Mesenchymal stem cell of the bone marrow (primary cell): ENCODE measurements around the gene PARS2.

DNA sequence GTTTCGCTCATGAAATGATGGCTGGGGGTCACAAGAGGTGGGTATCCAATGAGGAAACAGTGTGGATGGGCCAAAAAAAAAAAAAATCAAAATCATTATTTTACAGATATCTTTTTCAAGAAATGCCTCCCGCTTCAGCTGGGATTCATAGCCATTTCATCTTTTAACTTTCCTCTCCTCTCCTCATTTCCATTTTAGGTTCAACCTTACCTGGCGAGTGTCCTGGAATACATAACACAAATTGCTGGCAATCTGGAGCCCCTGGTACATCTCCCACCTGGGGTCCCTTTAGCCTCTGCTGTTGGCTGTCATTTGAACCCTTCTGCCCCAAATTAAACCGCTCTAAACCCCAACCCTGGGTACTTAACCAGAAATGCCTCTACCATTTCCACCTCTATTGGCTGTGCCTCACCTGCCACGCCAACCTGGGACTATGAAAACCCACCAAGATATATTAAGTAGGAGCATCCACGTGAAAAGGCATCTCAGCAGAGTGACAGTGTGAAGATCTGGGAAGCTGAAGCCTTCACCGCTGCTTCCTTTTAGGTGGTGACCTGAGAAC, 149.8 kb downstream of the MRPL37 start:
- CAGE, long polyA plus RNA = no peak

GRCh38 chr1:54356127-54357382, 156.6 kb downstream of the MRPL37 start:
- CAGE, long polyA plus RNA = no peak

DNA sequence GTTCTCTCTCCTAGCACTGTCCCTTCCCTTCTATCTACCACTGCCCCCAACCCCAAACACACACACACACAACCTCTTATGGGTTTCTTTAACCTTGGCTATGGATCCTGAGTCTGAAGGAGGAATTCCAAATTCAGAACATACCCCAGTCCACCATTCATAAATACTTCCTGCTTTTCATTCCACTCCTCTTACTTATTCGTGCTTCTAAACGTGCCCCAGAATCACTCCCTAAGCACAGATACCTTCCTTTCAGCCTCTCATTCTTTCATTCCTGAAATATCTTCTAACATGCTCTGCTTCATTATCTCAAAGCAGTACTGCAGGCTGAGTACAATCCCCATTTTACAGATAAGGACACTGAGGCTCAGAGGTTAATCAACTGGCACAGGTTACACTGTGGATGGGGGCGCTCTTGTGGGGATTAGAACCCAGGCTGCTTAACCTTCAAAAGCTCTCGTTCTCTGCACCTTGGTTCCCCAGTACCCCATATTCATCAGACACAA, 162.5 kb upstream of the ACOT11 start:
- CAGE, long polyA plus RNA = no peak

DNA sequence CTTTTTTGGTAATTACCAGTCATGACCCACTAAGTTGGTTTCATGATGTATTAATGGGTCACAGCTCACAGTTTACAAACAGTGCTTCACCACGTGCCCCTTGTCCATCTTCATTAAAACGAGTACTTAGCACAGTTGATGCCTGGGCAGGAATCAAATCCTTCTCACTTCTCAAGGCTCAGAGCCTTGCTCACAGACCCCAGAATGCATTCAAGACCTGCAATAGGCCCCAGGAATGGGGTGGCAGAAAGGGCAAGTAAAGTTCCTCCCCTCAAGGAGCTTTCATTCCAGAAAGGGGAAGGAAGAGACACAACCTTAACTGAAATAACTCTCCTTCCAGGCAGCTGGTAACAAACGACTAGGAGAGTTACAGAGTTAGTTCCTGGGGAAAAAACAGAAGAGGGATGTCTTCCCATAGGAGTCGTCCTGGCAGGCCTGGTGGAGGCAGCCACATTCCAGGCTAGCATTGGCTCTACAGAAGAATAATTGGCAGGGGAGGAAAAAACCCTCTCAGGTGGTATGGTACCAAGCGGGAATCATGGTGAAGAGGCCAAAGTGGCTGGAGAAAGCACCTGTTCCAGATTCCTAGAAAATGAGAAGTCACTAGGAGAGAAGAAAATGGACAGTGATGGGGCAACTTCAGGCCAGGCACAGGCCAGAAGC, 155.4 kb upstream of the ACOT11 start:
- CAGE, long polyA plus RNA = no peak

DNA sequence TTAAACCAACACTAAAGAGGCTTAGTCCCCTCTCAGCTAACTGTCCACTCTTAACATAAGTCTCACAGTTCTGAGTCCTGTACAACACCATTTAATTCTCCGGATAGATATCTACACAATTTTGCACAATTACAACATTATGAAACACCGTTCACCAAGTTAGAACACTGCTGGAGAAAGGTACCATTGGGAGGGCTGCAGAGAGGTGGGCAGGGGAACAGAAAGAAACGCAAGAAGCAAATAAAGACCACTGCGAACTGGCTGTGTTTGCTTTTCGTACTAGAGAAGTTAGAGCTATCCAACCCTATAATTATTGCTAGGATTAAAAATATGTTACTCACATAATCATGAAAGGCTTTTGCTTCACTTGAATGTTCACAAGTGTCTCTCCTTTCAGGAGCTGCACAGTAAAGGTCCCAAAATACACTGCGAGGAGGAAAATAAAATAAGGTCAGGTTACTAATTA, 146.5 kb upstream of the ACOT11 start:
- CAGE, long polyA plus RNA = no peak

- CAGE, long polyA plus RNA = no peak
Measured at GRCh38 chr1:54408278-54408600, 139.8 kb upstream of the ACOT11 start.

- CAGE, long polyA plus RNA = no peak
Measured at GRCh38 chr1:54514136-54514579, 33.9 kb upstream of the ACOT11 start.

DNA sequence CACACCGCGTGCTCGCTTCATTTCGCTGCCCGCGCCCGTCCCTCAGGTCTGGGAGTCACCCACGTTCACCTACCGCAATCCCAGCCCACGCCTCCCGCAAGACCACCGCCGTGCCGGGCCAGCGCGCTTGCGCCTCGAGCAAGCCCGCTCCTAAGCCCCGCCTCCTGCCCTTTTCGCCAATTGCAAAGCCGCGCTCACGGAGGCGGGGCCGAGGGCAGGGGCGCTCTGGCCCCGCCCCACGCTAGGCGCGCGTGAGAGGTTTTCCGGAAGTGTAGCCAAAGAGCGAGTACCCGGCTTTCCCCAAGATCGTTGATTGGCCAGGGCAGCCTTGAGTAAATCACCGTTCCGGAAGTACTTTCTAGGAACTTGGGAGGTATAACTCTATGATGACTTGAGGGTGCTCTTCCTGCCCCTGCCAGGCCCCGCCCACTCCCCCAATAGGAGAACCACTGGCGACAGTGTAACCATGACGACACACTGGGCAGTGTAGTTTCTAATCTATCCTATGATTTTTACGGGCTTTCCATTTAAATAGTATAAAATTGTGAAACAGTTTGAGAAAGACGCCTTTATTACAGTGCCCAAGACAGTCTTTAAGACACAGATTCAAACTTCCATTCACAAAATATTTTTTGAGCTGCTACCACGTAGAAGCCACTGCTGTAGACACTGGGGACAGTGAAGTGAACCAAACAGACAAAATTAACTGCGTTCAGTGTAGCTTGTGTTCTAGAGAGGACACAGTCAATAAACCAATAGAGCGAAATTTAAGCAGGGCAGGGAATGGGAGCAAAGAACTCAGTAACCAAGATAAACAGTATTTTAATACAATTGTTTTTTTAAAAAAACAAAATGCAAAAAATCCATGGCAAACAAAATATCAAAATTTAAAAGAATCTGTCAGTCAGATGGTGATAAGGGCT, at the start of gene PARS2:
Gene PARS2 (minus strand): TSS at position 136 of the 923 bp plus-strand sequence.
- CAGE, long polyA plus RNA = no peak

DNA sequence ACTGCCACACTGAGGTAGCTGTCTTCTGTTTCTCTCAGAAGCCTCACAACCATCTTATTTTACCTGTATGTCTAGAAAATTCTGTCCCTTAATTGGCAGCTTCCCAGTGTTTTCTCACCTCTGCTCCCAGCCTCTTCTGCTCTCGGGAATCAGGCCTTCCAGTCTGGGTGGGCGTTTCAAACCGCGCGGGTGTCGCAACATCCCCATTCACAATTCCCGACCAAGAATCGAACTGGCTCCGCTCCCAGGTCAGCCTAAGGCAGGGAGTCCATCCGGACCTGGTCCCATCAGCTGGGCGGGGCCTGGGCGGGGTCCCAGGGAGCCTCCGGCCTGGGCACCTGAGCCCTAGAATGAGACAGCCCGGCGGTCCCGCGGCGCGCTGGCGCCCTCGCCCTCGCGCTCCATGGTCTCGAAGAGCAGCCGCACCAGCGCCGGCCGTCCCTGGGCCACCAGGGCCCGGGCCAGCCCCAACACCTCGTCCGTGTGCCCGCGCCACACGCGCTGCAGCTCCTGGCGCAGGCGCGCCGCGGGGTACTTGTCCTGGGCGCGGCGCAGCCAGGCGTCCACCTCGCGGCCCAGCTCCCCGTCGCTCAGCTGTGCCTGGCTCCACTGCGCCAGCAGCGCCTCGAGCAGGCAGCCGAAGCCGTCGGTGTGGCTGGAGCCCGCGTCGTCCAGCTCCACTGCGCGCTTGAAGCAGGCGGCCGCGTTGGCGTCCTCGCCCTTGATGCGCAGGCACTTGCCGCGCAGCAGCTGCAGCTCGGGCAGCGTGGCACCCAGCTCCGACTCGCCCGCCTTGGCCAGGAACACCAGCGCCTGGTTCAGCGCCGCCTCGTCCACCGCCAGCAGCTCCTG, 16.8 kb upstream of the PARS2 start:
- CAGE, long polyA plus RNA = no peak

DNA sequence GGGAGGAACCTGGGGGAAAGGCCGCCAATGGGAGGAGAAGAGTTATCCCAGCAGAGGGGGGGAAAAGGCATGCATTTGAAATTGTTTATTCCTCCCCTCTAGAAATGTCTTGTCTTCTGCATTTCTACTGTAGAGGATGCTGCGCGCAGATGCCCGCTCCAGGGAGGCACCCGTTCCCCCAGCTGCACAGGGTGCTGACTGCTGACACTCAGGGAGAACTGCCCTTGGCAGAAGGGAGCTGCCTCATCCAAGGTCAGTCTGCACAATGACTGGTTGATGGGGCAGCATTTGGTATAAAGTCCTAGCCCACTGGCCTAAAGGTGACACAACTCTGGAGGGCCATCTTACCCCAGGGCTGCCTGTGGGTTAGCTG, 29.0 kb downstream of the DHCR24 start:
- CAGE, long polyA plus RNA = no peak

DNA sequence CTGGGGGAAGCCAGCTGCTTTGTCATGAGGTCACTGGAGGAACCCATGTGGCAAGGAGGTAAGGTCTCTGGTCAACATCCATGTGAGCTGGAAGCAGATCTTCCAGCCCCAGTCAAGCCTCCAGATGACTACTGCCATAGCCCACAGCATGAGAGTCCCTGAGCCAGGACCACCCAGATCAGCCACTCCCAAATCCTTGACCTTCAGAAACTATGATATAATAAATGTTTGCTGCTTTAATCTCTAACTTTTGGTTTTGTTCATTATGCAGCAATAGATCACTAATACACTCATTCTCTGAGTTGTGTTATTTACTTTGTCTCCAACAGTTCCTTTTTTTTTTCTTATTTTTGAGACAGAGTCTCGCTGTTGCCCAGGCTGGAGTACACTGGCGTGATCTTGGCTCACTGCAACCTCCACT, 27.8 kb downstream of the DHCR24 start:
- CAGE, long polyA plus RNA = no peak

DNA sequence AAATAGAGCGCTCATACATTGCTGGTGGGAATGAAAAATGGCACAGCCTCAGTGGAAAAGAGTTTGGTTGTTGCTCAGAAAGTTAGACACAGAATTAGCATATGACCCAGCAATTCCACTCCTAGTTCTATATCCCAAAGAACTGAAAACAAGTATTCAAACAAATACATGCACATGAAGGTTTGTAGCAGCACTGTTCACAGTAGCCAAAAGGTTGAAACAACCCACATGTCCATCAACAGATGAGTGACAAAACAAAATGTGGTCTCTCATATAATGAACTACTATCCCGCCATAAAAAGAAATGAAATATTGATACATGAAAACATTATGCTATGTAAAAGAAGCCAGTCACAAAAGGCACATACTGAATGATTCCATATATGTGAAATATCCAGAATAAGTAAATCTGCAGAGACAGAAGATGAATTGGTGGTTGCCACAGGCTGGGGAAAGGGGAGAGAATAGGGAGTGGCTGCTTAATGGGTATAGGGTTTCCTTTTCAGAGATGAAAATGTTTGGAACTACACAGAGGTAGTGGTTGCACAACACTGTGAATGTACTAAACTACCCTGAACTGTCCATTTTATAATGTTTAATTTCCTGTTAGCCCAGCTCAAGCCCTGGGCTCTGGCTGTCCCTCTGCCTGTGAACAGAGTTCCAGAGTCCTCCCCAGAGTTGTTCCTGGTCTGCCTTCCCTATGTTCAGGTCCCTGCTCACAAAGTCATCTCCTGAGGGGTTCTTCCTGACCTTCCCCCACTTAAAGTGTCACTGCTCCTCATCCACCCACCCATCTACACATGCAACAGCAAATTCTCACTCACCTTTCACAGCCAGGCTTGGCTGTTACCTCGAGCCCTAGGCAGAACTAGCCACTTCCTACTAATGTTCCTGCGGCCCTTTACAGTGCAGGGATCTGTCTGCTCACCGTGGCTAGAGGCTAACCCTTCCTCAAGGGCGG, 22.6 kb downstream of the DHCR24 start:
- CAGE, long polyA plus RNA = no peak

DNA sequence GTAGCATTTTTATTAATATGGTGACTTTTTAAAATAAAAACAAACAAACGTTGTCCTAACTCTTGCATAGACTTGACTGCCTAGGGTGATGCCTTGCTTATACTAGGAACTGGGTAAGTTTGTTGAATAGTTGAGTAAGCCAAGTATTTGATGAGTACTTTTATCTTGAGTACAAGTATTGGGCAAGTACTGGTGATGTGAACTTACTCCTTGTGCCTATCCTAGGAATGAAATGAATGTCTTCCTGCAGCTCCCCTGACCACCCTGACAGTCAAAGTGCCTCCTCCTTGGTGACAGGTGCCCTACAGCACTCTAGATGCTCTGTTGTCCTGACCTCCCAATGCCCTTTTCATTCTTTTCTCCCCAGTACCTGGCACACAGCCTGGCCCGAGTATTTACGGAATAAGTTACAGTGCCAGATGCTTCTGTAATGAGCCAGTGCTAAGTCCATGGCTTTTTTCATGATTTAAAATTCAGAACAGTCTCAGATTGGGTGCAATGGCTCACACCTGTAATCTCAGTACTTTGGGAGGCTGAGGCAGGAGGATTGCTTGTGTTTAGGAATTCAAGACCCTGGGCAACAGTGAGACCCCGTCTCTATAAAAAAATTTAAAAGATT, 25.6 kb downstream of the PCSK9 start:
- CAGE, long polyA plus RNA = no peak

DNA sequence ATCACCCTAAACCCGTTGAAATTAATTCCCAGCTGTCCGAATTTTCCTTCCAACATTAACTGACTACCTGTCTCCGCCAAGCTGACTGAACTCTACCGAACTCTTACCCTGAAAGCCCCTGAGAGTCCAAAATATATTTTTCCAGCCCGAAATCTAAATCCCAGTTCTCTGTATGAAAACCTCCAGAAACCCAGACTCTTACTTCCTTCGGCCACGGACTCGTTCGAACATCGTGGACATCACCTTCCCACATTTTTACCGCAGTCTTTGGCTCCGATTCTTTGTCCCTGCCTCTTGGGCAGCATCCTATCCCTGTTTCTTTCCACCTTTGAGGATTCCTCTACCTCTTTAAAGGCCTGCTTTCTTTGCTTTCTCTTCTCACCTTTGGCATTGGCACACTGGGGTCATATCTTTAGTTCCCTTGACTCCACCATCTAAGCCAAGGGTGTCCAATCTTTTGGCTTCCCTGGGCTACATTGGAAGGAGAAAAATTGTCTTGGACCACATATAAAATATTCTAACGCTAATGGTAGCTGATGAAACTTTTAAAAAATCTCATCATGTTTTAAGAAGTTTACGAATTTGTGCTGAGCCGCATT, 956 bp upstream of the USP24 start:
- CAGE, long polyA plus RNA = no peak

- CAGE, long polyA plus RNA = no peak
Measured at GRCh38 chr1:55217346-55217839, 2.2 kb upstream of the USP24 start.

- CAGE, long polyA plus RNA = no peak
Measured at GRCh38 chr1:55833366-55833755, 618.2 kb upstream of the USP24 start.

DNA sequence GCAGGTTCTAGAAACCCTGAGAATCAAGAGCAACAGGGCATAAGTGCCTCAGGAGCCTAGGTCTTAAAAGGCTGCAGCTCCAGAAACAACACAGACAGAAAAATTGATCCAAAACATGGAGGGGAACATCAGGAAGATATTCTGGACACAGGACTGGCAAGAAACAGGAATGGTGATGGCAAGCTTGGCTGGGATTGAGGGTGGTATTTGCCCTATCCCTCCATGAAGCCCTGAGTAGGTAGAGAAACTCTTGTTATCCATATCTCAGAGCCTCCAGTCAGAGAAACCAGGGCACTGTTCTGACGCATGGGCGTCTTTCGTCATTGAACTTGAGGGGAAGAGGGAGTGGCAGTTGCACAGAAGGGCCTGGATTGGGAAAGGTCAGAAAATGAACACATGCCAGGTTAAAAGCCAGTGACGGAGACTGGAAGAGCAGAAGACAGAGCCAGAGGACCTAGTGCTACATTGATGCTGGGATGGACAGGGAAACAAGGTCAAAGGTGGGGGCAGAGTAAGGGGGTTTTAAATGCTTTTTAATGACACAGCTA, 516.8 kb downstream of the PLPP3 start:
- CAGE, long polyA plus RNA = no peak

DNA sequence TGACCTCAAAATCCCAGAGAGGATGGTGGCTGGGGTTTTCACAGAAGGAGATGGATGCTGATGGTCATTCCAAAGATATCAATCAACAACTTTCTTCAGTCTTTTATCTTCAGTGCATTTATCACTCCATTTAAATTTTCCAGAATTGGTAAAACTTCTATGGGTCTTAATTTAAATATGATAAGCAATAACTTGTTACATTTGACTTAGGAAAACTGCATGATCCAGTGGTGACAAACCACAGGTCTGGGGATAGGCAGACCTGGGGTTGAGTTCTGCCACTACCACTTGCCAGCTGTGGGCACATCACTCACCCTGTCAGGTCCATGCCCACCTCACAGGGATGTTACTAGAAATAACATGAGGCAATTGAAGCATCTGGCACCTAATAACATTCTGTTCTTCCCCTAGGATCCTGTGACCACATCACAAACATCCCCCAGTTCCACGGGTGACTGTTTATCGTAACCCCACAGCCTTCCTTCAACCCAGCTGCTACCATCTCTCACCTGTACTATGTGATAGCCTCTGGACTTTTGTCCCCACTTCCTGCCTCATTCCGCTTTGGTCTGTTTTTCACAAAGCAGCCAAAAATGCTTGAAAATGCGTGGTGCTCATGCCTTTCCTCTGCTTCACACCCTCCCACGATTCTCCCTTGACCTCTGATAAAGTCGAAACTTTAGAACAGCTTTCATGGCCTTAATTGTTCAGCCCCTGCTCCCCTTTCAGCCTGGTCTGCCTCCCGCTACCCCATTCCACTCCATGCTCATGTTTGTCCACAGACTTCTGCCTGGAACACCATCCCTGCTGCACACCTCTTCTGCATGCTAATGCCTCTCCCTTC, 165.9 kb downstream of the PLPP3 start:
- CAGE, long polyA plus RNA = no peak

- CAGE, long polyA plus RNA = no peak
Measured at GRCh38 chr1:56477131-56478192, 101.9 kb downstream of the PLPP3 start.

- CAGE, long polyA plus RNA = no peak
Measured at GRCh38 chr1:56496162-56496848, 83.1 kb downstream of the PLPP3 start.